Hepatocyte (in vitro differentiated cells and primary cell): ENCODE data around the gene DMRT3.

GRCh38 chr9:113998-114825, 4.0 kb downstream of the FOXD4 start:
- RAMPAGE, long total RNA = no peak
- RRBS = 6% methylated on average over 4 of the region's 88 CpGs

DNA sequence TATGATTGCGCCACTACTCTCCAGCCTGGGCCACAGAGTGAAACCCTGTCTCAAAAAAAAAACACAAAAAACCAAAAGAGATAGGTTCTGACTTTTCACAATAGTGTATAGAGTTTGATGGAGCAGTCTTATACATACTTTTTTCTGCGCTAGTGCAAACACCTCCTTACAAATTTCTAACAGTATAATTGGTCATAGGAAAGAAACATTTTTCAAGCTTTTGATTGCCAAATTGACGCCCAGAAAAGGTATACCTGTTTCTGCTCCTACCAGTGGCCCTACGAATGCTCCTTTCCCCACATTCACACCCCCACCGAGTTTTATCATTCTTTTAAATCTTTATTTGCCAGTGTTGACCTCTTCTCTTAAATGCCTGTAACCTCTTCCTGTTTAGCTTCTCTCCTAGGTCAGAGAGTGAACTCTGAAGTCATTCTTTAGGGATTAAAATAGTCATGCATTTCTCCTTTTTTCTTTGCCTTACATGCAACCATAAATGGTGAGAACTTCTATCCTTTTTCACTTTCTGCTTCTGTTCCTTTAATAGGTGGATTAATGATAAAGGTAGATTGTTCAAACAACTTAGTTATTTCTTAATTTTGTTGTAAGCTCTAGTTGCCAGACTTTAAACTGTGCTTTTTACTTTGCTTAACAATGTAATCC, 7.7 kb downstream of the DOCK8 start:
- RAMPAGE, long total RNA = no peak
- RRBS = no CpG with 5 or more reads among the region's 5 CpGs

DNA sequence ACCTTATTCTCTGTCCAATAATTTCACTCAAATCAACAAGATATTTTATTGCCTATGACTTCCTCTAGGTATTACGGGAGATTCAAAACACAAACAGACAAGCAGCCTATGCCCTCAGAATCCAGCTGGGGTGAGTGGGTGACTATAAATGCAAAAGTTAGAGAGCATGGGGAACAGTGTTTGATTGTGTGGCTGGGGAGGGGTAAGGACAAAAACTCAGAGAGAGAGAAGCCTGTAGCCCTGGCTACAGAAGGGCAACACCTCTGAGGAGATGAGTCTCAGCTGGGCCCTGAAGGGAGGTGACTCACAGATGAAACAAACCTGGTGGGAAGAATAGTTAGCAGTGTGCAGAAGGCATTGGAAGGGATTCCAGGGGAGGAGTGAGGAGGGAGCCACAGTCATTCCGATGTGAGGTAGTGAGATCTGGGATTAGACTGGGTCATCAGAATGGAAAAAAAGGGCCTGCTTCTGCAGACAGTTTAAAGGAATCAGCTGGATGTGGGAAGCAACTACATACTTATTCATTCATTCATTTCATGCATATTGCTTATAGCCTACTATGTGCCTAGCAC, 10.5 kb downstream of the DOCK8 start:
- RAMPAGE, long total RNA = no peak
- RRBS = no CpG with 5 or more reads among the region's 2 CpGs

DNA sequence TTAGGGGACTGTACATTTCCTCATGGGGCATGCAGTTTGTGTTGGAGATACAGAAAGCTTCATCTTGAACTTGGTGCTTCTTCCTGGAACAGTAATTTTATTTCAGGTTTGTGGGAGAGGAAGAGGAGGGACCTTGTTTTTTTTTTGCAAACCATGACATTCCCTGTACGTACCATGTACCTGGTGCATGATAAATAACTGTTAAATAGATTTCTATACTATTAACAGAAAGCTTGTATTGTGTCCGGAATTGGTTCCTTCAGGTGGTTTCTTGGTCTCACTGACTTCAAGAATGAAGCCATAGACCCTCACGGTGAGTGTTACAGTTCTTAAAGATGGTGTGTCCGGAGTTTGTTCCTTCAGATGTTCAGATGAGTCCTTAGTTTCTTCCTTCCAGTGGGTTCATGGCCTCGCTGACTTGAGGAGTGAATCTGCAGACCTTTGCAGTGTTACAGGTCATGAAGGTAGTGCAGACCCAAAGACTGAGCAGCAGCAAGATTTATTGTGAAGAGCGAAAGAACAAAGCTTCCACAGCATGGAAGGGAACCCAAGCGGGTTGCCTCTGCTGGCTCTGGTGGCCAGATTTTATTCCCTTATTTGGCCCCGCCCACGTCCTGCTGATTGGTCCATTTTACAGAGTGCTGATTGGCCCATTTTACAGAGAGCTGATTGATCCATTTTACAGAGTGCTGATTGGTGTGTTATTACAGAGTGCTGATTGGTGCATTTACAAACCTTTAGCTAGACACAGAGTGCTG, 72.3 kb downstream of the KANK1 start:
- RAMPAGE, long total RNA = no peak
- RRBS = no CpG with 5 or more reads among the region's 9 CpGs

DNA sequence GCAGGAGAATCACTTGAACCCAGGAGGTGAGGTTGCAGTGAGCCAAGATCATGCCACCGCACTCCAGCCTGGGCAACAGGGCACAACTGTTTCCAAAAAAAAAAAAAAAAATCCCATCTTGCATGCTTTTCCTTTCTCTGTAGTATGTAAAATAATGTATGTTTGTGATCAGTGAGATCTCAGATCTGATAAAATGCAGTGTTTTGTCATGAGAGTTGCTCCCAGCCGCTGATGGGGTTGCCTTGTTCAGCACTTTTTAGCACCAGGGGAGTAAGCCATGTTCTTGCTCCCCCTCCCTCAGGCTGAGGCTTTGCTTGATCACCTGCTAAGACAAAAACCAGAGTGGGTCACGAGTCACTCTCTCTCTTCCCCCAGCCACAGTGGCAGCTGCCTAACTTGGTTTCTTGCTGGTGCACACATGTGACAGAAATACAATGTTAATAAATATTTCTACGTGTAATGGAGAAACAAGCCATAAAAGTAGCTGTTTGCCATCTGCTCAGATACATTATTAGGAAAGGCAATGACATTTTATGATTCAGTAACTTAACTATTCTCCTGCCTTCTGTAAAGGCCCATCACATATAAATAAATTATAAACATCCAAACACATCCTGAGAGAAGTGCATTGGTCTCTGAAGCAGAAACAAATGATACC, 124.6 kb downstream of the KANK1 start:
- RAMPAGE, long total RNA = no peak
- RRBS = no CpG with 5 or more reads among the region's 4 CpGs

DNA sequence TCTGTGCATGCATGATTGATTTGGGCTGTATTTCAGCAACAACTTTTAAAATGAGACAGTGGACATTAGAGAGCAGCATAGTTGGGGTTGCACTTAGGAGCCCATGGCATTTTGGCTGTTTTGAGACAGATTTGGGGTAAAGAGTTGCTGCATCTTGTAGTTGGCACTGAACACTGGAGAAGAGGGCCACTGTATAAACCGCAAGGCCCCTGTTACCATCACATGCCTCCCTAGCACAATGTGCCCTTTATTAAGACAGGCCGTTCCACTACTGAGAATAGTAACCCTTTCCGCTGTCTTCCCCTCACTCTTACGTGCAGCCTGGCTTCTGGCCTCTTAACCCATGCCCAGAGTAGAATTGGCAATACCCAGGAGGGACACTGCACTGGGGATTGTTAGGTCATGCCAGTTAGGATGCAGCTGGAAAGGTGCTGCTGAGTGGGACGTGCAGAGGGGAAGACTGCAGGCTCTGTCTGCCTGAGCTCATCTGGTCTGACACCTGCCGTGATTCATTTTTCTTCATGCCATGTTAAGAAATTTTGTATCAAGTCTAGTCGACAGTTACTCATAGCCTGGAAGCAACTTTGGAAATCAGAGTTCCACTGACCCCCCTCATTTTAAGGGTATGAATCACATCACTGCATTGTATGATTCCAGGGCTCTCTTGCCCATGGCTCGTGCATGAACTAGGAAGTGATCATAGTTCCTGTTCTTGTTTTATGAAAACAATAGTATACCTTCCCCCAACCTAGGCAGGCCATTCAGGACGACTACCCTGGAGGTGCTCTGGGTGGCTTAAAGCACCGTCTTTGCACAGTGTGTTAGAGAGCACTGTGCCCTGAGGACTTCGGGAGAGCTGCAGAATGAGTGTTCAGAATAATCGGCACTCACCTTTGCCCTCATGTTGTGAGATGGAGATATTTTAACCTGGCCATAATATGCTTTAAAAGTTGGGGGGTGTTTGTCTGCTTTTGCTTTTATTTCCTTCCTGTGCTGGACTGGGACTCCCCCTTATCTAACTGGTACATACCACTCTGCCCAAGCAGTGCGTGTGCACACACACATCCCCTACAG, 146.7 kb upstream of the DMRT1 start:
- RAMPAGE, long total RNA = no peak
- RRBS = no CpG with 5 or more reads among the region's 13 CpGs

GRCh38 chr9:751093-751930, 90.2 kb upstream of the DMRT1 start:
- RAMPAGE, long total RNA = no peak
- RRBS = no CpG with 5 or more reads among the region's 12 CpGs

GRCh38 chr9:976565-977636, at the start of gene DMRT3:
DMRT3 (plus strand) TSS chr9:976655.
- RAMPAGE, long total RNA = no peak
- RRBS = 3% methylated on average over 52 of the region's 118 CpGs

GRCh38 chr9:2094001-2094565, 78.9 kb downstream of the SMARCA2 start:
- RAMPAGE, long total RNA = no peak
- RRBS = no CpG with 5 or more reads among the region's 1 CpG

DNA sequence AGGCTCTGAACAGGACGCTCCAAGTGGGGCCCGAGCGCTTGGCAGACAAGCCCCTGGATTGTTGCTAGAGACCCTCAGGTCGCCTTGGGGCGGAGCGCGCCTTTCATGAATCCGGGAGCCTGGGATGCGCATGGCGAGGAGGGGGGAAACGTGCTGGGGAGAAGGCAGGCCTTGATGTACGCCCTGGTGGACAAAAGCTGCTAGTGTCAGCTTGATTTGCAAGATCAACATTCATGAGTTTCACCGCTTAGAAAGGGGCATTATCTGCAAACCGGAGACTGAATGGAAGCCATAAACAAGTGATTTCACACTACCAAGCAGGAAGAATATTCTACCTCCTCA, 226.3 kb downstream of the SMARCA2 start:
- RAMPAGE, long total RNA = no peak
- RRBS = no CpG with 5 or more reads among the region's 14 CpGs

DNA sequence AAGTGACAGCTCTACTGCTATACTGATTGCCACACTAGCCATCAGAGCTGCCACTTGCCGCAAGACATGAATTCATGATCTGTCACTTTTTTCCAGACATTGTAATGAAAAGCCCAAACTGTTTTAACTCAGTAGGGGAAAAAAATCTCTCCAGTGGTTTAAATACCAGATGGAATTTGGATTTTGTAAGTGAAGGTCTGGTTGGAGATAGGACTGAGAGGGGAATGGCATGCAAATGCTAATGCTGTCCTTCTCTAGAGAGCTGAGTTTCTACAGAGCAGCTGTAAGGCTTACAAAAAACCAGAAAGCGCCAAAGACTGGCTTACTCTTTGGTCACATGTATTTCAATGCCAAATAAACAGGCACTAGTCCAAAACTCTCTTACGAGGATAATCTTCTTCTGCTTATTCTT, 34.4 kb downstream of the PUM3 start:
- RAMPAGE, long total RNA = no peak
- RRBS = no CpG with 5 or more reads among the region's 3 CpGs

DNA sequence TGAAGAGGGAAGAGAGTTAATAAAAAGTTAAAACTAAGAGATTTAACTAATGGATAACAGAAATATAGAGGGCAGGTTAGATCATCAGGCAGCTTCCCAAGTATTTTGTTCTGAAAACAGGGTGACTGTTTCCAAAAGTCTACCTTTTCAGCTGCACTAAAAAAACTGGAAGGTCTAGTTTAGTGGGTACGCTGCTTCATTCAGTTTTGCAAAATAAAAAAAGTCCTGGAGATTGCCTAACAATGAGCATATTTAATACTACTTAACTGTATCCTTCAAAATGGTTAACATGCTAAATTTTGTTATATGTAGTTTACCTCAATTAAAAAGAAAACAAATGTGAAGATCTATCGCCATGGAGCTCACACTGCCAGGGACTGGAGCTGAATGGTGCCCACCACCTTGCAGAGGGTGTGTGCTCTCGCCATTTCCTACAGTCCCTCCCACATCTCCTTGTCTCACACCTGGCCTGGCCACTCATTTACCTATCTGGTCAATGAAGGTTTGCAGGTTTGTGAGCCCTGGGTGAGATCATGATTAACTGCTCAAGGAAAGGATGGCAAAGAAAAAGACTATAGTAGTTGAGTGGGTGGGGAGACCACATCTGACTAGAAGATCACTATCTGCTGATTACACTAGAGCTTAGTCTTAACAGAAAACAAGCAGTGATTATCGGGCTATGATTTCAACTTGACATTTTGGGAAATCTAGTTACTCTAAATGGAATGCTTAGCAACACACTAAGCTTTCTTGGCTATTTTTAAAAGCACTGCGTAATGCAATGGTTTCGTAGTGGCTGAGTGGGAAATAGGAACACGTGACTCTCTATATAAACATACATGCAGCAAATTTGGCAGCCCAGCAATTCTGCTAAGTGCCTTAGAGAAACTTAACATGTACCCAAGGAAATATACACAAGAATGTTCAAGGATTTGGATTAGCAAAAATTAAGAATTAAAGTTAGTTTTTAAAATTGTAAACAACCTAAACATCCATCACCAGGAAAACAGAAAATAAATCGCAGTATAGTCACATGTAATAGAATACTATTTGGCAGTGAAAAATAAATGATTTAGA, 27.4 kb downstream of the PUM3 start:
- RAMPAGE, long total RNA = no peak
- RRBS = no CpG with 5 or more reads among the region's 8 CpGs

DNA sequence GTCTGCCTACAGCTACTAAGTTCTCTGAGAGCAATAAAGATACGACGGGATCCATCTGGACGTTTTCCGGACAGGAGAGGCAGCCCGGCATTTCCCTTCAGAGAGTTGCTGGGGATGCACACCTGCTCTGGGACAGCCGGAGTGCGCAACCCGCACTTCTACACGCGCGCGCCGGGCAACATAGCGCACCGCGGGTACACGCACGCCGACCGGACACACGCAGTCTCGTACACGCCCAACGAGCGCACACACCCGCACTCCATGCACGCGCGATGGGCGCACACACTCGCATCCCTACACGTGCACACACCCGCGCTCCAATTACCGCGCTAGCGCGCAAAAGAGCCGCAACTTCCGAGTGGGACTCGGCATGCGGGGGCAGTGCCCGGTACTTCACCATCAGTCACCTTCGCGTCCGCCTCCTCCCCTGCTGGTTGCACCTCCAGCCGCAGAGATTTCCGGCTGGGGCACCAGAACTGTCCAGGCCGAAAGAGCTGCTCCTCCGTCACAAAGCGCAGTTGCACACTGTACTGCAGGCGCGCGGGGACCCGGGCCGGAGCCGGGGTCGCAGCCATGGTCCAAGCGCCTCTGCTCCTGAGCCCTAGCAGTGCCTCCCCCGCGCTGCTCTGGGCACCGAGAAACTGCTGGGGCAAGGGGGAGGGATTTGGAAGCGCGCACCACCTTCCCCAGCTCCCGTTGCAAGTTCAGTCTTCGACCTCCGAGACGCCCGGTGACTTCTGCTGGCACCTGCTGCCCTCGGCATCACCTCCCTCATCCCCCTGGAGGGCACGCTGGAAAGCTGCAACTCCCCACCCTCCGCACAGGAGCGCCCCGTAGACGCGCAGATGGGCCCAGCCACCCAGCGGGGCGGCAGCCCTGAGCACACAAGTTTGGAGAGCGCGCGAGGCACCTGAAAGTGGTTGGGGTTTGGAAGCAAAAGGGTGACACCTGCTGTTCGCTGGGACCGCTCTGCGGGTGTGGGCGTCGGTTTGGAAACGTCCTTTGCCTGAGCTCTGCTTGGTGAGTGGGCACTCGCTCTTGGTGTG, 337.3 kb upstream of the PUM3 start:
- RAMPAGE, long total RNA = no peak
- RRBS = 9% methylated on average over 25 of the region's 88 CpGs

DNA sequence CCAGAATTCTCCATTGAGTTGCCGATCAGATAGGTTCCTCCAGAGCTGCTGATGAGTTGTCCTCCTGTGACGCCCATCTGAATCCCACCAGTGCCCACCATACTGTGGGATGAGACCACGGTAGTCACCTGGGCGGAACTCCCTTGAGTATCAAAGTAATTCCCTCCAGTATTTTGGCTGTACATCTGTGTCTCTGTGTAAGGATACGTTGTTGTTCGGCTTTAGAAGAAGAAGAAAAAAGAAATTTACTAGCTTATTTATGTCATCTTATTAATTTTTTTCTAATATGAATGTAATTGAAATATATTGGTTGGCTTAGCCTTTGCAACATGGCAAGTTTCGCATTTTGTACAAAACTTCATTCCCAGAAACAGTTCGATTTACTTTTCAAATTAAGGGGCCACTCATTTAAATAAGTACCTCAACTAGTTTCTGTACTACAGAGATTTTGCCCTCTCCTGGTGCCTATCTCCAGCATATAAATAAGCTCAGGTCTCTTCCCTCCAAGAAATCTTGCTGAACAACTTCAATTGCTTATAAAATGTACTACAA, 195.4 kb downstream of the RFX3 start:
- RAMPAGE, long total RNA = no peak
- RRBS = no CpG with 5 or more reads among the region's 8 CpGs

DNA sequence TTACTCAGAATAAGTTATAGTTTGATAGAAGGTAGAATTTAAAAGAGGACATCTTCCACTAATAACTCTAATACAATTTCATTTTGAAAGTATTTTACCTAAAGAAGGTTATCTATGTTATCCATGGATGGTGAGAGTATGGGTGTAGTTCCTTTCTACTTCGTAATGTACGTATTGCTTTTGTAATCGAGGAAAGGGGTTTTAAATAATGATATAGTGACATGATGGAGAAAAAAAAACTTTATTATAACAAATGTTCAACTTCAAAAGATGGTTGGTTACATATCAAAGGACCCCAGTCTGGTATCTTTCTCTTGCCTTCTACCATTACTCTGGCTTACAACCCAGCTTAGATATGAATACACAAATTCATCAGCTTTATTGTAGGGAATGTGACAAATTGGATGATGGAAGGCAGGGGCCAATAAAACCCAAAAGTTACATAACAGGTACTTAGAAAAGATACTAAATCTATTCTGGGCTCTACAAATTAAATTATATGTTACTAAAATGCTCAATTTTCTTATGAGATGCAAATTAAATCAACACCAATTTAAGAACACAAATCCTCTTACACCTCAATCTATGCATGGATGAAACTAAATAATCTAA, 65.9 kb downstream of the RFX3 start:
- RAMPAGE, long total RNA = no peak
- RRBS = no CpG with 5 or more reads among the region's 3 CpGs

- RAMPAGE, long total RNA = no peak
- RRBS = no CpG with 5 or more reads among the region's 6 CpGs
These were observed 33.6 kb downstream of the RFX3 start for GRCh38 chr9:3491874-3492905.

DNA sequence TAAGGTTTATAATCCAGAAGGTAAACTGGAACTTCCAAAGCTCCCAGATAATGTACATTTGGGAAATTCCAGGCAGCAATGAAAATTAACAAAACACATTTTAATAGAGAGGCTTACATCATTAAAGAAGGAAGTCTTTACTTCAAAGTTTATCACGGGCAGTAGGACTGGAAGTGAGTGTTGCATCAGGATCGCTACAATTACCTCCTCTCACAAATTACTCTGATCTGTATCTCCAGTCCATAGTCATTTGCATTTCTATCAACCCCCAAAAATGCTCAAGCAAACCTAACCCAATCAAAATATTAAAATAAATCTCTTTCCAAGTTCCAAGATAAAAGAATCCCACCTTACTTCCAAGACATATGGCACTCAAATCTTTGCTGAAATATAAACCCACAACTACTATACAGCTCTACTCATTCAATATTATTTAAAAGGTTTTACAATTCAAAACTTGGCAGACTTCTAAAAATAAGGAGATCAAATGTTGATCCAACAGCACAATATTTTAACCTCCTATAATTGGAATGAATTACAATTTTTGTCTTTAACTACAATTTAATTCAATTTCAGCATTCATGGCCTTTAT, 12.2 kb downstream of the RFX3 start:
- RAMPAGE, long total RNA = no peak
- RRBS = no CpG with 5 or more reads among the region's 2 CpGs

- RAMPAGE, long total RNA = no peak
These were observed 196.0 kb upstream of the RFX3 start for GRCh38 chr9:3721864-3722210.

GRCh38 chr9:4093384-4093825, 206.5 kb downstream of the GLIS3 start:
- RAMPAGE, long total RNA = no peak
- RRBS = no CpG with 5 or more reads among the region's 2 CpGs

- RAMPAGE, long total RNA = no peak
- RRBS = no CpG with 5 or more reads among the region's 2 CpGs
These were observed 188.6 kb downstream of the GLIS3 start for GRCh38 chr9:4111302-4111676.